ENCODE measurements around a stretch of chr14.

GRCh38 chr14:52052478-52052928 is 16.4 kb downstream of the NID2 start:
- PRO-cap, 2 experiments: no peak in any of the 2 experiments

- PRO-cap, 2 experiments: no peak in any of the 2 experiments
Observed at GRCh38 chr14:52069325-52070066, 637 bp upstream of the NID2 start.

DNA sequence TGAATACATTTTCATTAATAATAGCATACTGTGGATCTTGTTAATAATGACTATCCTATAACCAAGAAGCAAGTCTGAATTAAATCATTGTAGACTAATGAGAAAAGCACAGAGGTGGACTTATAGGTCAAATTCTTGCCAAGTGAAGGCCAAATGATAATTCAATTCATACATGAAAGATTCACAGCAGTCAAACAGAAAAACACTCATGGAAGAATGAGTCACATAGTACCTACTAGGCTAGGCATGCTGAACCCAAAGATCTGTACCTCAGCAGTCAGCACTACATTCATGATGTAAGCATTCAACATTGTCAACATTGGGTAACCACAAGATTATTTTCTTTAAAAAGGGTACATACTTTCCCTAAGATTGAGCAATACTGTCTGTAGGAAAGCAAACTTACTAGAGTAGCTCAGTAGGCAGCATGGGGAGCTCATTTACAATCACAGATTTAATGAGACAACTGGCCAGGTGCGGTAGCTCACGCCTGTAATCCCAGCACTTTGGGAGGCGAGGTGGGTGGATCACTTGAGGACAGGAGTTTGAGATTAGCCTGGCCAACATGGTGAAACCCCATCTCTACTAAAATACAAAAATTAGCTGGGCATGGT is 94.4 kb downstream of the TXNDC16 start:
- PRO-cap, 2 experiments: no peak in any of the 2 experiments

DNA sequence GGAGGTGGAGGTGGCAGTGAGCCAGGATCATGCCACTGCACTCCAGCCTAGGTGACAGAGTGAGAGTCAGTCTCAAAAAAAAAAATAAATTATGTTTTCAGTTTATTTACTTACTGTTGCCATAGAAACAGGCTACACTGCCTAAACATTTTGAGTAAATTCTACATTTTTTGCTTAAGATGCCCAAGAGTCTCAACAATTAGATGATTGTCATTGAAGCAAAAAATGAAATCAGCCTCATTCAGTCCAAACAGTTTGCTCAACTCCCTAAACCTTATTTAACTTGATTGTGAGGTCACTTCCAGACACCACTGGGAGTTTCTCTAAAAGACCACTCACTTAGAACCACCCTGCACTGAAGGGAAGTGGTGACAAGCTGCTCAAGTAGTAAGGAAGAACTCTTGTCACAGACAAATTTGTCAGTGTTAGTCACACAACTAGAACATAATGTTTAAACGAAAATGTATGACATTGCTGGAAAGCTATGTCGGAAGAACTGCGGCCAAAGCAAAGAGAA is 9.8 kb upstream of the GNPNAT1 start:
- PRO-cap, 2 experiments: no peak in any of the 2 experiments

- PRO-cap, 2 experiments: no peak in any of the 2 experiments
Observed at GRCh38 chr14:53670812-53671156, 285.8 kb downstream of the BMP4 start.

DNA sequence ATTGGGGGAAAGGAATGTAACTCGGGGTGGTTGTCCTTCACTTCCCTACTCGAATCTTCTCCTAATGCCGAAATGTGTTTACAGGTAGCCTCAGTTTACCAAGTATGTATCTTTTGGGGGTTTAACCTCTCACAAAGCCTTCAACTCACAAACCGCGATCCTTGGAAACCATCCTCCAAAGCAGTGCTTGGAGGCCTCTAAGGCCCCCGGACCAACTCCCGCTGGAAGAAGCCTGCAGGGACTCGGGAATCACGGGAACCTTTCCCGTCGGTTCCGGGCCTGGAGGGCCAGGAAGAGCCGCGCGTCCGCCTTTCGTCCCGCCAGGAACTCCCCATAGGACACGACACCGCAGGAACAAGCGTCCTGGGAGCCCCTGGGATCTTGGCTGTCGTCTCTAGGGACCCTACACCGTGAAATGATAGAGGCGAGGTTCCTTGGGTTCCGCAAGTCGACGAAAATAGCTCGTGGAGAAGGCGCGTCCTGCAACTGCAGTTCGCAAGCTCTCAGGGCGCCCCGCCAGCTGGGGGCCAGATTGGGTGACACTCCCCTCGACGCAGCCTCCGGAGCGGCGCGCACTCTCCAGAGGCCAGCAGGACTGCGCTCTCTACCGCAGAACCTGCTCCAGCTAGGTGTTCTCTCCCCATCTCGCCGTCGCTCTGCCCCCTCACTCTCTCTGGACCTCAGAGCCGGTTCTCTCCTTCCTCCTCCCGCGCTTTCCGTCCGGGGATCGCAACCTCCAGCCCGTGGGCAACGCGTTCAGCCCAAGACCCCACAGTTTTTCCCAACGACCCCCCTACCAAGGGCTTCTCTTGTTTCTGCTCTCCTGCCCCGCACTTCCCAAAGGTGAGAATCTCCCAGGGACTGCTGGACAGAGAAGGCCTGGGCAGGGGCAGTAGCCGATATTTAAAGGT is 884 bp downstream of the BMP4 start:
- PRO-cap, 2 experiments: no peak in any of the 2 experiments

DNA sequence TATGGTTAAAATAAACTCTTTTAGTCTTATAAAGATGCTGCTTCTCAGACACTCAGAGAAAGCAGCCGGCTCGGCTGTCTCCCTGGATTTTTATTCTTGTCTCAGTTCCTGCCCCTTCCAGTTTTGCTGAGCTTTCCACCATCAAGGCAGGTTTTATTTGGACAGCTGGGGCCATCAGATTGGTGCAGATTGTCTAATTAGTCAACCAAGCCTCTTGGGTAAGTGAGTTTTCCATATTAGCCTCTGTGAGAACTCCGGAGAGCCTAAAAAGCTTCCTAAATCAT is 130.8 kb upstream of the BMP4 start:
- PRO-cap, 2 experiments: no peak in any of the 2 experiments

DNA sequence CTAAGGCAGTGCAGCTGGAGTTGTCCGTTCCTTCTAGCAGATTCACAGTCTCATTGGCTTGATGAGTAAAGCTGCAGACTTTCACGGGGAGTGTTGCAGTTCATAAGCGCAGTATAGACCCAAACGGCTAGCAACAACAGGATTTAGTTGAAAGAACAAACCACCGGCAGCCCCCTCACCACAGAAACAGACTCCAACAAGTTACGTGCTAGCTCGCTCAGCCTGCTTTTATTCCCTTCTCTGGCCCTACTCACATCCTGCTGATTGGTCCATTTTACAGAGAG is 4.5 kb upstream of the CDKN3 start:
- PRO-cap, 2 experiments: no peak in any of the 2 experiments

DNA sequence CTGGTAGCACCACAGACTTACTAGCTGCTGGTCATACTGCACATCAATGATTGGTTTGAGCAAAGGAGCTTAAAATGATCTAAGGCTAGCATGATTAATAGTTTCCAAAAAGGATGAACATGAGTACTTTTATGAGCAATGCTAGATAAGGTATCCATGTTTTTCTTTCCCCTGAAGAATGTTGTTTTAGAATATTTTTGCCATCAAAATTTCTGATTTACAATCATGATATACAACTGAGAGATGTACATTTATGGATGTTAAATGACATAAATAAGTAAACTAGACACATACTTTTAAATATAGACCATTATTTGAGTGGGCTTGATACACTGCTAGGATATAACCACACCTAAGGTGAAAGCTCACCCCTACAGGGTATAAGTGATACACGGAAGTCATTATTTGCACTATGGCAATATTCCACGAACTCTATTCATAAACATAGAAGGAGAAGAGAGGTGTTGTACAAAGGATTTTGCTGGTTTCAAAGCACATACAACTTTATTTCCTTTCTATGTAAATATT is 17.0 kb downstream of the CNIH1 start:
- PRO-cap, 2 experiments: no peak in any of the 2 experiments

- PRO-cap, 2 experiments: no peak in any of the 2 experiments
Observed at GRCh38 chr14:54556493-54557064, 10.3 kb upstream of the SAMD4A start.

GRCh38 chr14:54604157-54604617 is 37.3 kb downstream of the SAMD4A start:
- PRO-cap, 2 experiments: no peak in any of the 2 experiments

DNA sequence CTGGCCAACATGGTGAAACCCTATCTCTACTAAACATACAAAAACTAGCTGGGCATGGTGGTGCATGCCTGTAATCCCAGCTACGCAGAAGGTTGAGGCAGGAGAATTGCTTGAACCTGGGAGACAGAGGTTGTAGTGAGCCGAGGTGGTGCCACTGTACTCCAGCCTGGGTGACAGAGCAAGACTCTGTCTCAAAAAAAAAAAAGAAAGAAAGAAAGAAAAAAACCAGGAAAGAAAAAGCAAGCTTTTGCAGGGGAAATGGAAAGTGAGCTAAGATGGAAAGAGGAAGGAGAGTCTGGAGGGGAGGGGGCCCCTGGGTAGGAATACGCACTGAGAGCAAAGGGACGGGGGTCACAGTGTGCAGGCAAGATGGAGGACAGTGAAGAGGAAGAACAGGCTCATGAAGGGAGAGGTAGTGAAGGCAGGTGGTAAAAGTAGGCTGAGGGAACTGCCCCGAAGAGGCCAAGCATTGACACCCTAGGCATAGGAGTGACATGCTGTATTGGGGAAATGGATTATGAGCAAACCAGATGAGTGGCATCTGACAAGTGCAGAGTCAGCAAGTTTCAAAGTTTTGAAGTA is 139.6 kb downstream of the SAMD4A start:
- PRO-cap, 2 experiments: no peak in any of the 2 experiments

DNA sequence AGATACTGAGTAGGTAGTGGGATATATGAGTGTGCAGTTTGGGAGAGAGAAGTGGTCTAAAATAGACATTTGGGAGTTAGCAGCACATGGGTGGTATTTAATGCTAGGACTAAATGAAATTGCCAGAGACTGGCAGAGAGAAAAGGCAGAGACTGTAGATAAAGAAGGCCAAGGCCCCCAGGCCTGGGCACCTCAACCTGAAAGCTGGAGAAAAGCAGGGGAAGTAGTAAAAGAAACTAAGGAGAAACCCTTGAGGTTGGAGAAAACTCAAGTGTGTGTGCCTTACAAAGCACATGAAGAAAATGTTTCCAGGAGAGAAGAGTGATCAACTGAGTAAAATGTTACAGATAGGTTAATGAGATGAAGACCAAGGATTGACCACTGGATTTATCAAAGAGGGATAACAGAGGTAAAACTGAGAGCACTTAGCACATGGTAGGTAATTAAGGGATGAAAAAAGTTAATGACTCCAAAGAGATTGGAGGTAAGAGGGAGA is 141.5 kb downstream of the SAMD4A start:
- PRO-cap, 2 experiments: no peak in any of the 2 experiments

GRCh38 chr14:54770315-54771090 is 132.1 kb downstream of the GCH1 start:
- PRO-cap, 2 experiments: no peak in any of the 2 experiments

- PRO-cap, 2 experiments: no peak in any of the 2 experiments
Observed at GRCh38 chr14:54782742-54783325, 119.8 kb downstream of the GCH1 start.

DNA sequence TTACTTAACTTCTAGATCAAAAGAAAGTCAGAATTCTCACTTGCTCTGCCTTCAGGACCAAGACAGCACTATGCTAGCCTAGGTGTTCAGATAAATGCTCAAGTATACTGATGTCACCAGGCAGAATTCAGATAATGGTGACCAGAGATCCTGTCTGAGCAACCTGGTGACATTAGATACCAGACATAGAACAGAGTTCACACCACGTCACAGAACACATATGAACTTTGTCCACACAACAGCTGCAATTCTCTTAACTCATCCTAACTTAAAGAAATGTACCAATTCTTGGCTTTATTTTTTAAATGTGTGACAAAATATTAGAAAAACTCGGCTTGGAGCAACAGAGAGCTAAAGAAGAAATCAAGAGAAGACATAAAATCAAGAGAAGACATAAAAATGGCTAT is 58.1 kb downstream of the GCH1 start:
- PRO-cap, 2 experiments: no peak in any of the 2 experiments

GRCh38 chr14:54901382-54901992 is 1.1 kb downstream of the GCH1 start:
- PRO-cap, 2 experiments: no peak in any of the 2 experiments

DNA sequence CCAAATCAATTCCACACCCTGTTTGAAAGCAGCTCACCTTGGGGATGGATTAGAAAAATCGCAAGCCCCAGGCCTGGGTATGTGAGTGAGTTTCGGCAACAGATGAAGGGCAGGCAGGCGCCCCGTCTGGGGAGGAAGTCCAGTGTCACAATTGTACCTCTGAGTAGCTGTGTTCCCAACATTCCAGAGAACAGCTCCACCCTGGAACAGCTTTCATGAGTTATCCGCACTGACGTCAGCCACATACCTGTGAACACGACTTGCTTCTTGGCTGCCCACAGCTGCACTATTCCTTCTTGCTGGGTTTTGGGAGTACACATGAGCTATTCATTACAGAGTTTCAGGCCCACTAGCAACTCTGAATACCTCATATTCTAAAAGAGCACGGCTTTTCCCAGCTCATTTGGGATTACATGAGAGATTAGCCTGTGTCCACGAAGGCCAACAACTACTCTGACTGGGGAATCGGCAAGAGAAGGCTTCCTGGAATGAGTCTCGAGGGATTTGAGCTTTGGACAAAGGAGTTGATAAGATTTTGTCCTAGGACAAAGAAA is 26.2 kb downstream of the MAPK1IP1L start:
- PRO-cap, 2 experiments: no peak in any of the 2 experiments

GRCh38 chr14:55121040-55121539 is 8.0 kb upstream of the LGALS3 start:
- PRO-cap, 2 experiments: no peak in any of the 2 experiments

- PRO-cap, 2 experiments: no peak in any of the 2 experiments
Observed at GRCh38 chr14:55365681-55366151, 45.9 kb downstream of the ATG14 start.